Measurements from ENCODE around the genes FAHD1, MEIOB, RNF151, CASKIN1 and BRICD5.

GRCh38 chr16:1825197-1825559 lies 1.4 kb downstream of the HAGH start:
- PRO-cap, result no peak
- RAMPAGE, long total RNA, result no peak

DNA sequence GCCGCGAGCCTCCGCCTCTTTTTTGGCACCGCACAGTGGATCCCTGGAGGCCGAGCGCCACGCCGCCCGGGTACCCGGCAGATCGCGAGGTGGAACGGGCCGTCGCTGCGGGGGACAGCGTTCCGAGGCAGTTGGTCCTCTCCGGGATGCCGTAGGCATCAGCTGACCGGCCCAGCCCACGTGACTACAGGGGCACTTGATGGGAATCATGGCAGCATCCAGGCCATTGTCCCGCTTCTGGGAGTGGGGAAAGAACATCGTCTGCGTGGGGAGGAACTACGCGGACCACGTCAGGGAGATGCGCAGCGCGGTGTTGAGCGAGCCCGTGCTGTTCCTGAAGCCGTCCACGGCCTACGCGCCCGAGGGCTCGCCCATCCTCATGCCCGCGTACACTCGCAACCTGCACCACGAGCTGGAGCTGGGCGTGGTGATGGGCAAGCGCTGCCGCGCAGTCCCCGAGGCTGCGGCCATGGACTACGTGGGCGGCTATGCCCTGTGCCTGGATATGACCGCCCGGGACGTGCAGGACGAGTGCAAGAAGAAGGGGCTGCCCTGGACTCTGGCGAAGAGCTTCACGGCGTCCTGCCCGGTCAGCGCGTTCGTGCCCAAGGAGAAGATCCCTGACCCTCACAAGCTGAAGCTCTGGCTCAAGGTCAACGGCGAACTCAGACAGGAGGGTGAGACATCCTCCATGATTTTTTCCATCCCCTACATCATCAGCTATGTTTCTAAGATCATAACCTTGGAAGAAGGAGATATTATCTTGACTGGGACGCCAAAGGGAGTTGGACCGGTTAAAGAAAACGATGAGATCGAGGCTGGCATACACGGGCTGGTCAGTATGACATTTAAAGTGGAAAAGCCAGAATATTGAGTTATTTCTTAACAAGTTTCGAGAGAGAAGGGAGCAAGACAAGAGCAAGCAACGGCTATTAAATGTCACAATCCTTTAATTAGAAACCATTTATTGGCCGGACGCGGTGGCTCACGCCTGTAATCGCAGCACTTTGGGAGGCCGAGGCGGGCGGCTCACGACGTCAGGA lies at the start of gene FAHD1:
Gene FAHD1, plus strand, starts transcription at position 176 of the 1,043 bp plus-strand sequence.
- PRO-cap, result bidirectional peak, plus-strand start at position 189 of the sequence, minus-strand start at position 134 of the sequence
- RAMPAGE, long total RNA, result no peak

DNA sequence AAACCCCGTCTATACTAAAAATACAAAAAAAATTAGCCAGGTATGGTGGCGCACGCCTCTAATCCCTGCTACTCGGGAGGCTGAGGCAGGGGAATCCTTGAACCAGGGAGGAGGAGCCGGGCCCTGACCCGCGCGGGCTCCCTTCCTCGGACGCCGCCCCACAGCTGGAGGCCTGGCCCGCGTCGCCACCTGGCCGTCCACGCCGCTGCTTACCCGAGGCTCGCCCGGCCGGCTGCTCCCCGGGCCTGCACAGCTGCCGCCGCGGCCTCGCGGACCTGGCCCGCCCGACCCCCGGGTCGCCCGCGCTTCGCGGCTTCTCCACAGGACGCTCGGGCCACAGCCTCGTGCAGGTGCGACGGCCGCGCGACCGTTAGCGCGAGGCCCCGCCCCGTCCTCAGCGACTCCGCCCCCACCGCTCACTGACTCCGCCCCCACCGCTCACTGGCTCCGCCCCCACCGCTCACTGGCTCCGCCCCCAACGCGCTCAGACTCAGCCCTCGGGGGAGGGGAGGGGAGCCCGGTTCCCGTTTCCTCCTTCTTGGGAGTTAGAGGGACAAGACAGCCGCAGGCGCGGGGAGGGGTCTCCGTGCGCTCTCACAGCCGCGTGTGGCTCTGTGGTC lies at the start of gene MEIOB:
Gene MEIOB, minus strand, starts transcription at position 385 of the 620 bp plus-strand sequence.
- PRO-cap, result no peak
- RAMPAGE, long total RNA, result no peak

- PRO-cap, result no peak
- RAMPAGE, long total RNA, result no peak
Measured at GRCh38 chr16:1938125-1939277, 4.5 kb downstream of the MSRB1 start.

DNA sequence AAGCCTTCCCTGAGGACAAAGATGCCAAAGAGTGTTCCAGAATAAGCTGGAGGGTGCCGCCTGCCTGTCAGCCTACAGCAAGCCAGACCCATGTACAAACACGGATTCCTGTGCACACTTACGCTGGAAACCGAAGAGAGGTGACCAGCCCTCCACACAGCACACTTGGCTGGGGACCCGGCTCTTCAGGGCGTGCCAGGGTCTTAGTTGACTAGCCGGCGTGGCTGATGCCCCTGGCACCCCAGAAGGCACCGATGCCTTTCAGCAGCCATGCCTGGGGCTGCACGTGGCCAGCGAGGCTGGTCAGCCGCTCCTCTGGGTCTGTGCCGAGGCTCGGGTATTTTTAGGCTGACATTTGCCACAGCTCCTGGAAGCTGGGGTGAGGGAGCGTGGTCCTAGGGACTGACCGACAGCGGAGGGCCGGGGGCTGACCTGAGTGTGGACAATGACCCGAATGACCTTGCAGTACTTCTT lies 4.0 kb downstream of the RPL3L start:
- PRO-cap, result no peak
- RAMPAGE, long total RNA, result no peak

DNA sequence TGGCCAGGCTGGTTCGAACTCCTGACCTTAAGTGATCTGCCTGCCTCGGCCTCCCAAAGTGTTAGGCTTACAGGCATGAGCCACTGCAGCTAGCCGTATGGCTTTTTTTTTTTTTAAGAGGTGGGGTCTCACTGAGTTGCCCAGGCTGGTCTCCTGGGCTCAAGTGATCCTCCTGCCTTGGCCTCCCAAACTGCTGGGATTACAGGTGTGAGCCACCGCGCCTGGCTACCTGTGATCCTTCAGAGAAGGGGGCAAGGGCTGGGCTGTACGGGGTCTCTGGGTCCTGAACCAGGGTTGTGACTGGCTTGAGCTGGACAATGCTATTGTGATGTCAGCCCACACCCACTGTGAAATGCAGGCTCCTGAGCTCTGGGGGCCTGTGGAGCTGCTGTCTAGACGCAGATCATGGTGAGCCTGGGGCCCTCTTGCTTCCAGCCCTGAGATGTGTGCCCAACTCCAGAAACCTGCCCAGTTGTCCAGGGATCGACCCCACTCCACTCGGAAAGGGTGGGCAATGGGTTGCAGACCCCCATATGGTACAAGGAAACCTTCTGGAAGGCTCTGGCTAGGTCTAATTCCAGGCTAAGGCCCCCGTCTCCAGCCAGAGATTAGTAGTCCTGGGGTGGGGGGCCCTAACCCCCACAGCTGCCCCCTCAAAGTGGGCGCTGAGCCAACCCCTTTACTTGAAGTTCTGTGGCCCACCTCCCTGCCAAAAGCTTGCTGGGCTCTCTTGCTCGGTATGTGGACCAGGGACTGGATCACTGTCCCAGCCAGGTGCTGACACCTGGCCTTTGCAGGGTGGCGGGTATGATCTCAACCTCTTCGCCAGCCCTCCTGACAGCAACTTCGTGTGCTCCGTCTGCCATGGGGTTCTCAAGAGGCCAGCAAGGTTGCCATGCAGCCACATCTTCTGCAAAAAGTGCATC lies at the start of gene RNF151:
Gene RNF151, plus strand, starts transcription at position 380 of the 926 bp plus-strand sequence.
- PRO-cap, result no peak
- RAMPAGE, long total RNA, result no peak

- PRO-cap, result no peak
- RAMPAGE, long total RNA, result no peak
Measured at GRCh38 chr16:2029843-2030288, 3.2 kb downstream of the NHERF2 start.

DNA sequence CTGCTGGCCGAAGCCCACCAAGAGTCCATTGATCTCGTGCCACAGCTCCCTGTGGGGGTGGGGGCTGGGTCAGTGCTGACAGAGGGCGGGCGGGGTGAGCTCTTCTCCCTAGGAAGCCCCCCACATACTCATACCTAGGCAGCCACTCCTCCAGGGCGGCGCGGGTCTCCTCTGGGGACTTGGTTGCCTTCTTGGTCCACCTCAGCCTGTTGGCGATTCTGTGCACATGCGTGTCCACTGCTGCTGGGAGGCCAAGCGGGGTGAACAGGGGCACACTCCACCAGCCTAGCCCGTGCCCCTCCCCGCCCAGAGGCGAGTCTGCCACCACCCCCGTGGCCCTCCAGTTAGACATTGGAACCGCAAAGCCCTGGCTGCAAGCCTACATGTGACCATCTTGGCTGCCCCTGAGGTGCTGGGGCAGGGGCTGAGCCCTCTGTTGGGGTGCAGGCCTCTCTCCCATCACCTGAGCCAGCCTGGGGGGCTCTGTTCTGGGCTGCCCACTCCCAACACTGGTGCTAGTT lies 7.6 kb downstream of the NTHL1 start:
- PRO-cap, result no peak
- RAMPAGE, long total RNA, result no peak

- PRO-cap, result no peak
- RAMPAGE, long total RNA, result no peak
Measured at GRCh38 chr16:2042702-2043699, 4.6 kb downstream of the NTHL1 start.

GRCh38 chr16:2048132-2048521 lies 342 bp downstream of the TSC2 start:
- PRO-cap, result no peak
- RAMPAGE, long total RNA, result no peak

DNA sequence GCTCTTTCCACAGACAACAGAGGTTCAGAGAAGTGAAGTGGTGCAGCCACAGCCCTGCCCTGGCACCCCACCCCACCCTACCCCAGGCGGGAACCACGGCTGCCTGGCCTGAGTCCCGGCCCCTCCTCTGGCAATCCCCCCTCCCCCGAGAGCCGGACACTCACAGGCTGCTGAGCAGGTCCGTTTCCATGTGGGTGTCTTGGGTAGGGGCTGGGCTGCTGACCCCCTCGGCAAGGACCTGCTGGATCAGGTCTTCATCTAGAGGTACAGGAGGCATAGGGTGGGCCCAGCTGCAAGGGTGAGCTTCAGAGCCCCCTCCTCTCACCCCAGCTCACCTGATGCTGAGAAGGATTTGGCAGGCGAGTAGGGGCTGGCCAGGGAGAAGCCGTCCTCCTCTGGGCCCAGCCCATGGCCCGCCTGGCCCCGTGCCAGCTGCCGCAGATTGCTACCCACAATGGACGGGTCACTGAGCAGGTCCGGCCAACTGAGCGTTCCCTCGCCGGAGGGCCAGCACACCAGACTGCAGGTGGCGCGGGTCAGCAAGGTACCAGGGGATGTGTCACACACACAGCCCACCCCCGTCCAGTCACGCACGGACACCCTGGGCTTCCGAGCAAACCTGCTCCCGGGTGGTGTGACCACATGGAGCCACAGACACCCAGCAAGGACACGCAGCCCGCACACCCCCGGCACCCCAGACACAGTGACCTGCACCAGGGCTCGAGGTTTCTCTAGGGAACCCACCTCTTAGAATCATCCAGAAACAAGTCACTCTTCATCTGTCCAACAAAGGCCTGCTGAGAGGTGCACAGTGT lies 38.5 kb downstream of the PKD1 start:
- PRO-cap, result no peak
- RAMPAGE, long total RNA, result no peak

DNA sequence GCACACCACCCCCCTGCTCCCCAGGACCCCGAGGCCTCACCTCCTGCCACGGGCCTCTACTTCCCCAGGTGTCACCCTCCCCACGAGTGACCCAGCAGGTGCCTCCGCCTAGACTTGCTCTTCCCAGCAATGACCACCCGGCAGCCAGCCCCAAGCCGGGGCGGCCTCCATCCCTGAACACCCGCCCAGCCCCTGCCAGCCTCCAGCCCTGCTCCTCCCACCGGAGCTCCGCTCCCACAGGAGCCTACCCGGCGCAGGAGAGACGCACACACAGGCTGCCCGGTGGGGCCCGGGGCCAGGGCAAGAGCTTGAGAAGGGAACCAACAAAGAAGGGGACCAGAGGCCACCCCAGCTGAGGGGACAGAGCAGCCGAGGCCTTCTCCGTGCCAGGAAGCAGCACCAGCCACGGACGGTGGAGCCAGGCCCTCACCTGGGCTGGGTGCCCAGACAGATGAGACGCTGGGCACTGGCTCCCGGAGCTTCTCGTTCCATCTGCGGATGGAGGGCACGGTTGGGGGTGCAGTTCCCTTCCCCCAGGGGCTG lies 13.9 kb downstream of the PKD1 start:
- PRO-cap, result no peak
- RAMPAGE, long total RNA, result no peak

DNA sequence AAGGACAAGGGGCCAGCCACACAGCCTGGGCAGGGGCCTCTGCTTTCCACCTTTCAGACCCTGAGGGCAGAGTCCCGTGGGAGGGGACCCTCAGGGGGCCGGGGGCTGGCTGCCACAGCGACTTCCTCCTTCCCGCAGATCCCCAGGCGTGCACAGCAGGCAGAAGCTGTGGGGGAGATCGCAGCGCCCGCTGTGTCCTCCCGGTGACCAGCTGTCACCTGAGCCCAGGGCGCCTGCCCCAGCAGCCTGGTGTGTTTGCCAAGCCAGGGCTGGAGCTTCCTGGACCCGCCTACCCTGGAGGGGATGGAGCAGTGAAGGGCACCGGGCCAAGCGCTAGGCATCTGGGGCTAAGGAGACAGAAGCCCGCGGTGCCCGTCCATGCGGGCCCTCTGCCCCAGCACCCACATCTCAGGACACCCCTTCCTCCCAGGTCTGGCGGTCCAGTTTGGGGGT lies 504 bp upstream of the RAB26 start:
- PRO-cap, result unidirectional peak, minus-strand start at position 220 of the sequence
- RAMPAGE, long total RNA, result no peak

DNA sequence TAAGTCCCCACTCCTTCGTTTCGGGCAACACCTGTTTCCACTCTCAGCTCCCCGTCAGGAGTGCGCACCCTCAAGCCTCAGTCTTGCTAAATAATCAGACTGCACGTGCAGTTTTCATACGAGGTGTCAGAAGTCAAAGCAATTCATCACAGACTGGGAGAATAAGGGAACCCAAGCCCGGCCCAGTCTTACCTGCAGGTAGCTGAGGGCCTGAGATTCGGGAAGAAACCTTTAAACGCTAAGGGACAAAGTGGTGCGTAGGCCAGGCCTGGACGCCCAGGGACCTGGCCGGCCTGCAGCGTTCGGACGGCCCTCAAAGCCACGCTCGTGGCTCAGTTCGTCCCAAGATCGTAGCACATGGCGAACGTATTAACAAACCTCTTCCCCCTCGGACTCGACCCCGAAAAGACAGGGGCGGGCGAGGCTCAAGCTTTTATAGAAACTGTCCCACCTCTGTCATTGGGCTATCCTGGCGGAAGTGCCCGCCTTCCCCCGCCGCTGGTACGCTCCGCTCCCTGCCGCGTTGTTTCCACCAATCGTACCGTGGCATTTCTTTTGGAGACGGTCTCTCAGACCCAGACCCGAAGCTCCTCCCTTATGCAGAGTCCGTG lies 526 bp upstream of the TRAF7 start:
- PRO-cap, result bidirectional peak, plus-strand start outside the sequence, minus-strand start at position 408 of the sequence
- RAMPAGE, long total RNA, result start-site peak on the minus strand centred at position 409 of the sequence, 7 bp wide, 24 and 20 reads in 2 replicates

GRCh38 chr16:2178306-2179296 lies 17.8 kb downstream of the CASKIN1 start:
- PRO-cap, result no peak
- RAMPAGE, long total RNA, result no peak

DNA sequence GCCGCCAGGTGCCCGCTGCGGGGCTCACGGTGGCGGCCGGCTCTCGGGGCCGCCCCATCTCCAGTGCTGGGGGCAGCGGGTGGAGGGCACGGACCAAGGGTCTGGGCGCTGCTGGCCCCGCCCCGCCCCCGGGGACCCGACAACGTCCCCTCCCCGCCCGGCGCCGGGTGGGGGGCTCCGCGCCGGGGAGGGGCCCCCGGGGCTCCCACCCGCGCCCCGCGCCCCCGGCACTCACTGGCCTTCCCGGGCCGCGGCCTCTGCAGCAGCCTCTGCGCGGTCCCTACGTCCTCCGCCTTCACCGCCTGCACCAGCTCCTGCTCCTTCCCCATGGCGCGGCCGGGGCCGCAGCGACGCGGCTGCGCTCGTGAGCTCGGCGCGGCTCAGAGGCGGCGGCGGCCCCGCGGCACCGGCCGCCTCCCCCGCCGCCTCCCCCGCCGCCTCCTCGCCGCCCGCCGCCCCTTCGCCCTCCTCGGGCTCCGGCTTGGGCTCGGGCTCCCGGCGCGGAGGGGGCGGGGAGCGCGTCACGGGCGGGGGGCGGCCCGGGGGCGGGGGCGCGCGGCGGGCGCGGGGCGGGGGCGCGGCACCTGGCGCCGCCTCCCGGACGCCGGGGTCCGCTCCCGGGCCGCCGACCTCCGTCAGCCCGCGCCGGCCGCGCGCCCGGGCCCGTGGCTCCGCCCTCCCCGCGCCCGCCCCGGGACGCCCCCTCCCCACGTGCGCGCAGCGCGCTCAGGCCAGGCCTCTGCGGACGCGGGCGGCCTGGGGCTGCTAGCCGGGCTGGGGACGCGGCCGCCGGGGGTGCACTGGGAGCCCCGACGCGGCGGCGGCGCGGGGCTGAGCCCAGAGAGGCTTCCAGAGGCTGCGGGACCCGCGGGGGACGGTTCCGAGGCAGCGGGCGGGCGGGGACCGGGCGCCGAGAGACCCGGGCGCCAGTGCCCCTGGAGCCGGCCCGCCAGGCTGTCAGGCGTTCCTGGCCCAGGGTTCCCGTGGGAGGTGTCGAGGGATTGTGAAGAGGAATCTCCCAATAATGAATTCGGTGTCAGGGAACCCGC lies at the start of gene CASKIN1:
Gene CASKIN1, minus strand, starts transcription at position 502 of the 1,049 bp plus-strand sequence.
- PRO-cap, result no peak
- RAMPAGE, long total RNA, result no peak

DNA sequence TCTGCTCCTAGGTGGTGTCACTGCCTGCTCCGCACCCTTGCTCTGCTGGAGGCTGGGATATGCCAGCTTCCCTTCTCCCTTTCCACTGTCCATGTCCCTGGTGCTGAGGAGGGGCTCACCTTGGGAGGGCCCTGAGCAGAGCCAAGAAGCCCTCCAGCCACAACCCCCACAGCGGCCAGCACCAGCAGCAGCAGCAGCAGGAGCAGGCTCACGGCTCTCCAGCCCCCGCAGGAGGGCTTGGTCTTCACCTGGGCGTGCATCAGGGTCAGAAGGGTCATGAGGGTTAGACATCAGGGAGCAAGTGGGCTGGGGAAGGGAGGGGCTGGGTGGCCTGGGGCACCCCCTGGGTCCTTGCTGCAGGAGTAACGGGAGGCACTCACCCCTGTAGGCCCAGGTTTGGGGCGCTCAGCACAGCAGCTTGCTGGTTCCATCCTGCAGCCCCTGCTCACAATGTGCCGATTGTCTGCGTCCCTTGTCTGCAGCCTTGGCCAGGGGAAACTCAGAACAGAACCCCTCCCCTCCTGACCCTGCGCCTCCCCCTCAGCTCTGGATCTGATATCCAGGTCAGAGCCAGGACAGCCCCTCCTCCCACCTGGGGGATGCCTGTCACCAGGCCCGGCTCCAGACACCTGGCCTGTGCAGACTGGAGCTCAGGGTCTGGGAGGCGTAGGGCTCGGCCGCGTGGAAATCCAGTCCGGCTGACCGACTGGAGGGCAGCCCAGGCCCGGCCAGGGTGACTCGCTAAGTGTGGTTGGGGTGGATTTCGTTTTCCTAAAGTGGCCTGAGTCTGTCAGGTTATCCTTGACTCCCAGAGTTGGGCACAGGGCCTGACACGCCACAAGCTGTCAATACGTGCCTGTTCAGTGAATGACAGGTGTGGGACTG lies at the start of gene BRICD5:
Gene BRICD5, minus strand, starts transcription at position 461 of the 885 bp plus-strand sequence.
- PRO-cap, result no peak
- RAMPAGE, long total RNA, result no peak

DNA sequence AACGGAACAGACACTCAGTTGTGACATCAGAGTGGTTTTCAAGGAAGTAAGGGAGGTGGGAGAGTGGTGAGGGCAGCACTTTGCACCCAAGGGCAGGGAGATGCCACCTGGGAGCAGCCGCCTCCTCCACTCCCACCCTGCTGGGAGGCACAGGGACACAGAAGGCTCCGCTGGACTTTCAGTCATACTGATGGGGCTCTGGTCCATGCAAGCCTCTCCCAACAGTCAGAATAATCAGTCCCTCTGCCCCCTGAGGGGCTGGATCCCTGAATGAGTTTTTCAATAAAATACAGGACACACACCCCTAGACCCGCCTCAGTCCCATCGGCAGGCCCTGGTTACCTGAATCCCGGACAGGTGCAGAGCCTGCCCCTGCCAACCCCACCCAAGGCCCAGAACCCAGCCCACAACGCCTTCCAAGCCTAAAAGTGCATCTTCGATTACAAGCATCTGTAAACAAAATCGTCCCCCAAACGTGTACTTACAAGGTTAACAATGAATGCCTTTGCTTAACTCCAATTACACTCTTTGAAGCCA lies 1.5 kb downstream of the PGP start:
- PRO-cap, result no peak
- RAMPAGE, long total RNA, result no peak

- PRO-cap, result no peak
- RAMPAGE, long total RNA, result no peak
Measured at GRCh38 chr16:2223750-2224471, 520 bp downstream of the E4F1 start.

DNA sequence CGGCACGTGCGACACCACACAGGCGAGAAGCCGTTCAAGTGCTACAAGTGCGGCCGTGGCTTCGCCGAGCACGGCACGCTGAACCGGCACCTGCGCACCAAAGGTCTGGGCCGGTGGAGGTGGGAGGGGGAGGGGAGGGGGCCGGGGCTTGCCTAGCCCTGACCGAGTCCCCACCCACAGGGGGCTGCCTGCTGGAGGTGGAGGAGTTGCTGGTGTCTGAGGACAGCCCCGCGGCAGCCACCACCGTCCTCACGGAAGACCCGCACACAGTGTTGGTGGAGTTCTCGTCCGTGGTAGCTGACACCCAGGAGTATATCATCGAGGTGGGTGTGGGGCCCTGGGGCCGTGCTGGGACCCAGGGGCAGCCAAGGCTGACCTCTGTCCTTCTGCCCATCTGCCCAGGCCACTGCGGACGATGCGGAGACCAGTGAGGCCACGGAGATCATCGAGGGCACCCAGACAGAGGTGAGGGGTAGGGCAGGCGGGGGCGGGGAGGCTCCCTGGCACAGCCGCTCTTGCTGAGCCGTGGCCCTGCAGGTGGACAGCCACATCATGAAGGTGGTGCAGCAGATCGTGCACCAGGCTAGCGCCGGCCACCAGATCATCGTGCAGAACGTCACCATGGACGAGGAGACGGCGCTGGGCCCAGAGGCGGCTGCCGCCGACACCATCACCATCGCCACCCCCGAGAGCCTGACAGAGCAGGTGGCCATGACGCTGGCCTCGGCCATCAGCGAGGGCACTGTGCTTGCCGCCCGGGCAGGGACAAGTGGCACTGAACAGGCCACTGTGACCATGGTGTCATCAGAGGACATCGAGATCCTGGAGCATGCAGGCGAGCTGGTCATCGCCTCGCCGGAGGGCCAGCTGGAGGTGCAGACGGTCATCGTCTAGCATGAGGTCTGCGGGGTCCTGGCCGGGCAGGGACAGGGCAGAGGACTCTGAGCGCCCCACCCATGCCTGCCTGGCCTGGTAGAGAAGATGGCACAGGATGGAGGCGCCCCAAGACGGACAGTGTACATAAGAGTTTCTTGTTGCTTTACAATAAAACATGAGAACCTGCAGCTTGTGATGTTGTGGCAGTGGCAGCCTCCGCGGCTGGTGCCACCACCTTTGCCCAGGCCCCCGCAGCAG lies 1.2 kb upstream of the DNASE1L2 start:
- PRO-cap, result no peak
- RAMPAGE, long total RNA, result no peak